Measurements from ENCODE around the gene DFFB.

- RRBS: no CpG with 5 or more reads among the region's 24 CpGs
Observed at GRCh38 chr1:2565925-2566719, 10.0 kb downstream of the TNFRSF14 start.

DNA sequence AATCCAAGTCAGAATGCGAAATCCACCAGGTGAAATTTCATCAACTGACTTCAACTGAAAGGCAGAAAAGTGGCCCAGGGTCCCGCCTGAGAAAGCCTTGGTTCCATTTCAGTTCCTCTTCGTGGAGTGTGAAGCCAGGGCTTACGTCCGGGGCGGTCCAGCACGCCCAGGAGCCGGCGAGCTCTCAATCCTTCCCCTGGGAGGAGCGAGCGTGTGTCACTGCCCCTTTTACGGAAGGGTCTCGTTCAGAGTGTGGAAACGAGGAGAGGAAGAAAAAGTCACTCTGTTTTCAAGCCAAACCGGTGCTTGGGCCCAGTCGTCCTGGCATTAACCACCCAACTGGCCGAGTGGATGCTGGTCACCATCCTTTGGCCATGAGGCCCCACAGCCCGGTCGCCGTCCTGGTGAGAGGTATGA lies 93.9 kb upstream of the ACTRT2 start:
- RRBS: 78% methylated on average over 3 of the region's 20 CpGs

GRCh38 chr1:2968408-2968975 lies 52.8 kb upstream of the ACTRT2 start:
- RRBS: no CpG with 5 or more reads among the region's 29 CpGs

DNA sequence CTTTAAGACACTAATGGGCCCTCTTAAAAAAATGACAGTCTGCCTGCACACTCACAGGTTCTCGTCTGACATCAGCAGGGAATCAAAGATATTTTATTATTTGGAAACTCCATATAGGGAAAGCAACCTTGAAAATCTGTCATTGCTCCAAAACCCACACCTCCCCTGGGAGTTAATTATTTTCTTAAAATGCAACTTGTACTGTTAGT lies 45.5 kb upstream of the ACTRT2 start:
- RRBS: no CpG with 5 or more reads among the region's 1 CpG

GRCh38 chr1:2984957-2985718 lies 36.1 kb upstream of the ACTRT2 start:
- RRBS: 30% methylated on average over 9 of the region's 18 CpGs

- RRBS: no CpG with 5 or more reads among the region's 24 CpGs
Observed at GRCh38 chr1:3078241-3079006, 9.4 kb downstream of the PRDM16 start.

- RRBS: 78% methylated on average over 2 of the region's 9 CpGs
Observed at GRCh38 chr1:3174303-3174805, 105.4 kb downstream of the PRDM16 start.

DNA sequence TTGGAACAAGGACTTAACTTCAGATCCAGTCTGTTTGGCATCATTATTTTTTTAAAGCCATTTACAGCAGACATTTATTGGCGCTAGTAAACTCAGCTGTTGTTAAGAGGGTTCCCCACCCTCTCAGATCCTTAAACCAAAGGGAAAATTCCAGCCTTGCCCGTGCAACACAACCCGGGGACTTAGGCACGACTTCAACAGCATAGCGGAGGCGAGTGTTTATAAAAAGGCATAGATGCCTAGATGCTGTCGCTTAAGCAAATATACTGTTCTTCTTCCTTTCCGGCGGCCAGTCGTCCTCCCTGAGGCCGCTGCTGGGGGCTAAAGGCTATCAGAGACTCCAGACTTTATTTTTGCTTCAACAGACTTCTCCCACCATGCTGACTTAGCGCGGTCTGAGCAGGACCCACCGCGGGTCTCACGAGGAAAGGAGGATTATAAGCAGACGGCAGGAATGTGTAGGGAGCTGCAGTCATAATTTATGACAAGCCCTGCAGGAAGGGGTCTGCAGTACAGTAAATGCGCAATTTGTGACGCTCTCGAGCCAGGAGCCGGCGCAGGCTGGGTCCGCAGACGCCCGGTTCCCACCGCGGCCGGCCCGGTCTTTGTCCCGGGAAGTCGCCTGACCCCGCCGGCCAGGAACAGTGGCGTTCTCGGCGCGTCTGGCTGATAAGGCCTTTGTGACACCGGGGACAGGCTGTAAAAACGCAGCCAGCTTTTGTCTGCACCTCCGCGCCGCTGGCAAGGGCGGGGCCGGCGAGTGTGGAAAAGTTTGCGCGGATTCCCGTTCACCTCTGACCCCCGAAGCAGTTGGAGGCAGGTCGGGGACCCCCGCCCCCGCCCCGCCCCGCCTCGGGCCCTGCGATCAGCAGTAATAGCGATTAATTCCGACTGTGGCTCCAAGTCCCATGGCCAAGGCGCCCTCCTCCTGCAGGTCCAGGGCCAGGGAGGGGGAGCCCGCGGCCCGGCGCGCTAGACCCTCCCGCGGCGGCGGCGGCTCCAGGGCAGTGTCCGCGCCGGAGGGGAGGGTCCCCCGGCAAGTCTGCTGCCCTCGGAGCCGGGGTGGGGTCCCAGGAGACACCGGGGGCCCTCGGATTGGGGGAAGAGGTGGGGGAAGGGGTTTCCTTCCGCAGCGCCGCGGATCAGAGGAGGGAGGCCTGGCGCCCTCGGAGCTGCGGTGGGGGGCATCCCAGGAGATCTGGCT lies 61.0 kb upstream of the ARHGEF16 start:
- RRBS: 6% methylated on average over 23 of the region's 84 CpGs

DNA sequence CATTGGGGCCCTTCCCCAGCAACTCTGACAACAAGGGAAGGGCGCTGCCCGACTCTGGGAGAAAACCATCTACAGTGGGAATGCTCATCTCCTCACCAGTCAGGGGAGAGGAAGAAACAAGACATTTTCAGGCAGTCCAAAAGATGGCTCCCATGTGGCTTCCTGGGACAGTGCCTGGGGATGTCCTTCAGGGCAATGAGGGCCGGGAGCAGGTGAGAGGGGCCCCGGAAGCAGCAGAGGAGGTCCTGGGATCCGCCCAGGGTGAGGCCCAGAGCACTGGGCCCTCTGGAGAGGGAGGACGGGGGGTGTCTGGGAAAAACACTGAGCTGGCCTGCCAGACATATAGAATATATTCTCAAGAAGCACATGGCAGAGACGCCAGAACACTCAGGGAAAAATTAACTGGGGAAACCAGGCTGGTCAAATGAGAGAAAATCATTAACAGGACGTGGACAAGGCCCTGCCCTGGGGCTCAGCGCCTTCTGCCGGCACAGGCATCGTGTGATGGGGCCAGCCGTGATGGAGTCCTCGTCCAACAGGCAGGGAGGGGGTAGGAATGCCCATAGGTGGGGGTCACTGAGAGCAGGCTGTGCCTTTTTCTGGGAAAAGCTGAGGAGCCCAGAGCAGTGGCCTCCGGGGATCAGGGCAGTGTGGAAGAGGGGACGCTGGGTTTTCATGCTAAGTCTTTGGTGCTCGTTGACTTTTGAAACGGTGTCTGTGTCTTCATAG lies 5.0 kb downstream of the ARHGEF16 start:
- RRBS: no CpG with 5 or more reads among the region's 17 CpGs

- RRBS: no CpG with 5 or more reads among the region's 32 CpGs
Observed at GRCh38 chr1:3468041-3468880, 13.8 kb downstream of the ARHGEF16 start.

- RRBS: no CpG with 5 or more reads among the region's 16 CpGs
Observed at GRCh38 chr1:3561438-3561903, 49.8 kb downstream of the MEGF6 start.

DNA sequence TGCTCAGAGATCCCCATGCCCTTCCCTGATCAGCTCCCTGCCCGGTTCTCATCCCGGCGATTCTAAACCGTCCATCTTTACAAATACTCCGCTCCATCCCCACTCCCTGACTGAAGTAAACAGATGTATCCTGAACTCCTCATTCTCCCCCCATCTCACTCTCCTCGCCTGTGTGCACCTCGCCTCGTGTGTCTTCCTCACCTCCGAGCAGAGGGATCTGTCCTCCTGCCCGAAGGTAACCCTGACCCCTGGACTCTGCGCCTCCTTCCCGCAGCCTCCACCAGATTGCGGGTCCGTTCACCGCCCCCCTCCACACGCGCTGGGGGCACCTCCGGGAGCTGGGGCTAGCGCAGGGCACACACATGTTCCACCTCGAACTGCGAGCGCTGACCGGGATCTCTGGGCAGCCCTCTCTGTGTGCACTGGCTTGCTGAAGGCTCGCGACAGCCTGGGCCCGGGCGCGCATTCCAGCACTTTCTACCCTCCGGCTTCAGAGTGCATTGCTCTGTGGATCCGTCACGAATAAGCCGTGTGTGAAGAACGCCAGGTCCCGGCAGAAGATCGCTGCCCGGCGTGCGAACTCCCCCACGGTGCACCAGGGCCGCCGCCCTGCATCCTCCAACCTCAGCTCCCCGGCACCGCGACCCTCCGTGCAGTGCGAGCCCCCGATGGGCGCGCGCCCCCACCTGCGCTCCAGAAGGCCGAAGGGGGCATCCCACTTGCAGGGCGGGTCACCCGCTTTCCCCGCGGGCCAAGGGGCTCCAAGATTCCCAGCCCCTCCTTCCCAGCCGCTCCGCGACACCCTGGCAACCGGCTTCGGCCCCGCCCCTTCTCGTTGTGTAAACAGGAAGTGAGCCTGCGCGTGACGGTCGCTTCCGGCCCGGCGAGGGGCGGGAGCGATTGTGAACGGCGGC lies 612 bp upstream of the TPRG1L start:
- RRBS: 3% methylated on average over 31 of the region's 74 CpGs

GRCh38 chr1:3678935-3679582 lies 26.7 kb downstream of the TP73 start:
- RRBS: no CpG with 5 or more reads among the region's 24 CpGs

DNA sequence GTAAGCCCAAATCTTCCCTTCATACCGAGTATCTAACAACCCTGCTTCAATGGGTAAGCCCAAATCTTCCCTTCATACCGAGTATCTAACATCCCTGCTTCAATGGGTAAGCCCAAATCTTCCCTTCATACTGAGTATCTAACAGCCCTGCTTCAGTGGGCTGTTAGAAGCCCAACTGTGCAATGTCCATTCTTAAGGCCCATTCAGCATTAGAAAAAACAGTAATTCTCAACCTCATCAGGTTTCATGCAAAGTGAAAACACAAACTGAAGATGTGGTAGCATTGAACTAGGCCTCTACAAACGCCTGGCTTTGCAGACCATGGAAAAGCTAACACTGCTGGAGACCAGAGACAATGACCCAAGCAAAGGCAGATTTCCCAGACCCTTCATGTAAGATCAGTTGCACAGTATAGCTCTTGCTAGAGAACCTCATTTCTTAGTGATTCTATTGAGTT lies 22.6 kb downstream of the CEP104 start:
- RRBS: no CpG with 5 or more reads among the region's 3 CpGs

- RRBS: 2% methylated on average over 14 of the region's 116 CpGs
Observed at GRCh38 chr1:3856741-3858012, at the start of gene DFFB. Gene DFFB (plus strand): TSS chr1:3857476.

GRCh38 chr1:3975752-3976207 lies 75.7 kb upstream of the C1orf174 start:
- RRBS: no CpG with 5 or more reads among the region's 14 CpGs

DNA sequence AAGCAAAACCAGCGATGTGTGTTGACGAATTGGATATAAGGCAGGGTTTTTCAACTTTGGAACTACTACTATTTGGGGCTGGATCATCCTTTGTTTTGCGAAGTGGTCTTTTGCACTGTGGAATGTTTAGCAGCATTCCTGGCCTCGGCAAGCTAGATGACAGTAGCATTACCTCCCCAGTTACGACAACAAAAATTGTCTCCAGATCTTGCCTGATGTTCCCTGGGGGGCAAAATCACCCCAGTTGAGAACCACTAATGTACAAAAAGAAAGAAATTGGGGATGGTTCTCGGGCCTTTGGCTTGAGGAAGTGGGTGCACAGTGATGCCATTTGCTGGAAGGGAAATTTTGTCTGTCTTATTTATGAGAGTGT lies 284.4 kb upstream of the AJAP1 start:
- RRBS: no CpG with 5 or more reads among the region's 6 CpGs

- RRBS: no CpG with 5 or more reads among the region's 7 CpGs
Observed at GRCh38 chr1:5389188-5389409, 603.1 kb downstream of the NPHP4 start.

DNA sequence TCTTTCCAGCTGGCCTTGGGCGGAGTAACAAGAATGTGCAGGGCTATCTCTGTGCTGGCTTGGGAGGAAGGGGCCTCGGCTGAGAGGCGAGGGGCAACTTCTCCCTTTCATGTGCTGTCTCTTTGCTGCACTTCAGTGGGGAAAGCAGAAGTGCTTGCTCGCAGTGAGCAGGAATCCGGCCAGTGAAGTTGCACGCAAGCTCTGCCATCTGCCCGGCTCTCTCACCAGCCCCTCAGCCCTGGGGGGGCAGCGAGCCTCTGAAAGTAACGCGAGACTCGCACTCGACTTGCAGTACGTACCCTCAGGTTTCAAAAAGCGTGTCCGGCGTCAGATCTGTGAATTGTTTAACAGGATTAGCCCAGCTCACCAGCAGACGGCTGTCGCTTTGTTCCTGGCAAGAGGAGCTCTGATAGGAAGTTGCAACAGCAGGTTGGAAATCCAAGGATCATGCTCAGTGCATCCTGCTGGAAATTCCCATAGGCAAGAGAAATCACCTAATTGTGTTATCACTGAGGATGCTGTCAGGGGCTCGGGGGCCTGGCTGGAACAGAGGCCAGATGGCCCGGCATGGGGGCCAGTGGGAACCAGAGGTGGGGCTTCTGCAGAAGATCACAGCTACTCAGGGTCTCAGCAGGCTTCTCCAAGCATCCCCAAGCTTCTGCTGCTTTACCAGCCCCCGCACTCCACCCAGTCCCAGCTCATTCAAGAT lies 221.0 kb downstream of the NPHP4 start:
- RRBS: no CpG with 5 or more reads among the region's 21 CpGs

- RRBS: 35% methylated on average over 2 of the region's 4 CpGs
Observed at GRCh38 chr1:6200507-6201037, 1.2 kb upstream of the RPL22 start.